Left lung (tissue), 1 donor: ENCODE results near the gene FAM98A.

- PRO-cap, result no peak
Measured at GRCh38 chr2:31558301-31558744, 22.4 kb downstream of the SRD5A2 start.

GRCh38 chr2:31879026-31880070, 131.5 kb downstream of the MEMO1 start:
- PRO-cap, result no peak

DNA sequence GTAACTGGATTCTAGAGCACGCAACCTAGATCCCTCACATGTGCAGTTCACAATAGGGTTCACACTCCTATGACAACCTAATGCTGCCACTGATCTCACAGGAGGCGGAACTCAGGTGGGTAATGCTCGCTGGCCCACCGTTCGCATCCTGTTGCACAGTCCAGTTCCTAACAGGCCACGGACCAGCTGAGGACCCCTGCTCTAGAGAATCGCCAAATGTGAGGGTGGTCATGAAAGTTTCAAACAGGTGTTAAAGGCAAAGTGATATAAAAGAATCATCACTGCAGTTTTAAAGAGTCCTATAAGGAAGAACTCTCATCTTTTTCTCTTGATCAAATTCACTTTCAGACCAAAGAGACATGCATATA, 106.3 kb downstream of the MEMO1 start:
- PRO-cap, result no peak

- PRO-cap, result no peak
Measured at GRCh38 chr2:32197616-32198040, 32.0 kb downstream of the SLC30A6 start.

DNA sequence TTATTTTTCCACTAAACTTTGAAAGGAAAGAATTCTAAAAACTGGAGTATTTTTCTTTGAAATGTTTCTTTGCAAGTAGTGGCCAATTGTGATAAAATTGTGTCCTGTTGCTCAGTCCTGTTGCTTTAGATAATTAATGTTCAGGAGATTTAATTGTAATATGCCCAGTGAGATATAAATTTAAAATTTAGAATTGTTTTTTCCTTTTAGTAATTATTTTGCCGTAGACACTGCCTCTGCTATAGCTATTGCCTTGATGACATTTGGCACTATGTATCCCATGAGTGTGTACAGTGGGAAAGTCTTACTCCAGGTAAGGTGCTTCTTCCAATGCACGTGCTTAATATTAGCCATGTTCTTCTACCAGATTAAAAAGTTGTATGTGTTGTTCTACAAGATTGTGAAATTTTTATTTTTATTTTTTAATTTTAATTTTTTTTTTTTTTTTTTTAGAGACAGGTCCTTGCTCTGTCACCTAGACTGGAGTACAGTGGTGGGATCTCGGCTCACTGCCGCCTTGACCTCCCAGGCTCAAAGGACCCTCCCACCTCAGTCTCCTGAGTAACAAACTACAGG, 38.8 kb downstream of the SLC30A6 start:
- PRO-cap, result no peak

- PRO-cap, result no peak
Measured at GRCh38 chr2:32401084-32401822, 44.4 kb downstream of the BIRC6 start.

- PRO-cap, result no peak
Measured at GRCh38 chr2:32931955-32932254, 14.8 kb upstream of the LTBP1 start.

GRCh38 chr2:33530182-33531284, 54.1 kb downstream of the RASGRP3 start:
- PRO-cap, result no peak

GRCh38 chr2:33599130-33600033, at the start of gene FAM98A:
Gene FAM98A (minus strand): TSS chr2:33599299.
- PRO-cap, result bidirectional peak, plus-strand start at chr2:33599571, minus-strand start at chr2:33599275

DNA sequence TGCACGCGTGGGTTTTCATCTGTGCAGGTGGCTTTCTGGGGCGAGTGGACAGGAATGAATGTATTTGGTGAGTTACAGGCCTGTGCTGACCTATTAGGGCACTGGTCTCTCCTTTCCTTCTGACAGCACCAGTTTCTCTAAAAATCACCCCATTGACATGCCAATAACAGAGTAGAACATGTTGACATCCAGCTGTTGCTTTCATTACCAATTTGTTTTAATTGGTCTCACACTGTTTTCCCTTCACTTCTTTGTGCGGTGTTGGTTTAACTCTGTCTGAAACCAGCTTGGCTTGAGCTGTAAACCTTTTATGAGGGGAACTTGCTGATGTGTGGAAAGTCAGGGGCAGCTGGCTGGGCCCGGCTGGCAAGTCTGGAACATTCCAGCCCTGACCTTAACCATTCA, 643.2 kb upstream of the FAM98A start:
- PRO-cap, result no peak

- PRO-cap, result no peak
Measured at GRCh38 chr2:36240477-36240890, 115.1 kb upstream of the CRIM1 start.

GRCh38 chr2:36253761-36254145, 101.8 kb upstream of the CRIM1 start:
- PRO-cap, result no peak

- PRO-cap, result no peak
Measured at GRCh38 chr2:36469568-36470037, 114.0 kb downstream of the CRIM1 start.

GRCh38 chr2:36530581-36531487, 67.1 kb downstream of the FEZ2 start:
- PRO-cap, result no peak

DNA sequence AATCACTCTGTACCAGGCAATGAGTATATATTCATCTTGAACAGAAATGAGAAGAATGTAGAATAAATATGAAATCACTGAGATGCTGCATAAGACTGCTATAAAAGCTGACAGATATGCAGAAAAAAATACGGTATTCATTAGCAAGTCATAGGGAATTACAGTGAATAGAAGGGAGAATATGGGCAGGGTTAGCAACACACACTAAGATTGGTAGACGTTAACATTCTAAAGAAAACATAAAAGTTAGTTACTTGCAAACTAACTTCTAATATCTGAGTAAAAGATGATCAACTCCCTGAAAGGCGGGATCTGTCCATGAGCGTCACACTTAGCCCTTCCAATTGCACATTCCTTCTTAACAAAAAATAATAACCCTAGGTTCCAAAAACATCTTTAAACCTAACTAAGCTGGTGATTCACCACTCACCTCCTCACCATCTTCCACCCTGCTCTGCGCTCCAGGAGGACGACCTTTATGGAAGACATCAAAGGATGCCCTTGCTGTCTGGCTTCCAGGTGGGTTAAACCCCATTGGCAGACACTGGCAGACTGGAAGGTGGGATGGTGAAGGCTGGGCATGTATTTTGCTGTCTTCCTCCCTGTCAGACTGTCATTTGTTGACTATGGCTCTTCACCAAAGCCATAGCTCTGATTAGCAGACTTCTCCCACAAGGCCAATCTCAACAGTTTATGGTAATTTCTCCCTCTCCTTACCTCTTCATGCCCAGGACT, 14.2 kb downstream of the FEZ2 start:
- PRO-cap, result no peak

DNA sequence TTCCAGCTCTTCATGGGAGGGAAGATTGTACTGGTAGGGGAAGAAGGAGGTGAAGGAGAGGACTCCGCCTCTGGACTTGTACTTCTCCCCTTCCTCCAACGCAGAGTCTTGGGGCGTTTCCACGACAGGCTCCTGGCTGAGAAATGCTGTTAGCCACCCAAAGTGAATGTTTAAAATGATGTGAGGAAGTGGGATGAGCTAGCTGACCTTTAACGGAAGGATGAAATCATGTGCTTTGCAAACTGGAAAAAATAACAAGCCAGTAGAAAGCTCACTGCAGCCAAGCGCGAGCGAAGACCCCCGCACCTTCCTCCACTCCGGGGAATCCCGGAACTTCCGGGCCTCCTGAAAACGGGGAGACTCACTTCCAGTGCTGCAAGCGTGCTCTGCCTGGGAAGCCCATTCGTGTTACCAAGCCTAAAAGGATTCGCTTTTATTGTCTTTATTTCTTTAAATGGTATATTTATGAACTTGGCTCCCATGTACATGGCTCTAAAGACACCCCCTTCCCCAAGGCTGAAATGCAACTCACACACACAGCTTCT, 85.8 kb downstream of the VIT start:
- PRO-cap, result unidirectional peak, minus-strand start at position 336 of the sequence

GRCh38 chr2:36800345-36801000, 104.0 kb downstream of the VIT start:
- PRO-cap, result no peak

DNA sequence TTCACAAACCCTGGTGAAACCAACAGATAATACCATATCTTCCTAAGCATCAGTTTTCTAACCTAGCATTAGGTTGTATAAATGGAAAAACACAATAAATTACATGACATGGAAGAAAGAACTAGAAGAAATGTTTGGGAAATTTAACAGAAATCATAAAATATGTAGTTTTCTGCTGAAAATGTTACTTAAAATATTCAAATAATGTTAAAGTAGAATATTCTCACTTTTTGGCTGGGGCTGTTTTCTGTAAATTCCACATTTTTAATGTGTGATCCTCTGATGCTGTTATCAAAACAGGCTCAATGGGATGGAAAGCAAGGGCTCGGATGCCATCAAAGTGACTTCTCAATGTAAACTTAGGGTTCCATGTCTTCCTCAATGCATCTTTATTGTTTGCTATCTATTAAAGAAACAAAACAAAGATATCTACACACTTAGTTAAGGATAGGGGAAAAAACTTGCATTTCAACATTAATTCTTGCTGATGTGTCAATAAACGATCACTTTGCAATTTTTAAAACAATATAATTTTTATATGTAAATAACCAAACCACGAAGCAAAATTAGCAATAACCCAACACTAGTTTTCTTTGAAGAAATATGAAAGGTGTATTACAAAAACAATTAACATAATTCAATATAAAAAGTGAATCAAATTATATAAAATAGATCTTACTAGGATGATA, 96.9 kb downstream of the STRN start:
- PRO-cap, result no peak

DNA sequence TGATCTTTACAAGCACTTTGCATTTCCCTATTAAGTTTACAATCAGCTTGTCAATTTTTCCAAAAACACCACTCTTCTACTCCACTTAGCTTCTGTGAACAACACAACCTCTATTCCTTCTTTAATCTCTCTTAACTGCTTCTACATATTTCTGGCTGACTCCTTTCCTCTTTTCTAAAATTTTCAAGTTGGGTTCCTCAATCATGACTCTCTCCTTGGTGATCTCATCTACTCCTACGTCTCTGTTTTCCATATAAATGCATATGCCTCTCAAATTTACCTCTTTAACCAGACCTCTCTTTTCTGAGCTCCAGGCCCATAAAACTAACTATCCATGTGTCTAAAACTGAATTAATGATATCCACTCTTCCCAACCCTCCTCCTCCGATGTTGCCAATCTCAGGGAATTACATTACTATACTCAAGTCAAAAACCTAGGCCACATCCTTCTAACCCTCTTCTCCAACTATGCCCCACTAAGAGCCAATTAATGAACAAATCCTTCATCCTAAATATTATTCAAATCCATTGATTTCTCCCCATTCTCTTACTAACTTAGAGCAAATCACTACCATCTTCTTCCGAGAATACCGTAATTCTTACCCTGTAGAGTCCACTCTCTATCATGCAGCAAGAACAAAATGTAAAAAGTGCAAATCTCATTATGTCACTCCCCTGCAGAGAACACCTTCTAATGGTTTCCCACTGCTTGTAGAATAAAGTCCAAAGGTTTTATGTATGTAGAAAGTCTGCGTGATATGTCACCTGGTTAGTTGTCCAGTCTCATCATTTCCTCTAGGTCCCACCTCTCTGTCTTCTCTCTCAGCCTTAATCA, 48.4 kb downstream of the HEATR5B start:
- PRO-cap, result no peak

DNA sequence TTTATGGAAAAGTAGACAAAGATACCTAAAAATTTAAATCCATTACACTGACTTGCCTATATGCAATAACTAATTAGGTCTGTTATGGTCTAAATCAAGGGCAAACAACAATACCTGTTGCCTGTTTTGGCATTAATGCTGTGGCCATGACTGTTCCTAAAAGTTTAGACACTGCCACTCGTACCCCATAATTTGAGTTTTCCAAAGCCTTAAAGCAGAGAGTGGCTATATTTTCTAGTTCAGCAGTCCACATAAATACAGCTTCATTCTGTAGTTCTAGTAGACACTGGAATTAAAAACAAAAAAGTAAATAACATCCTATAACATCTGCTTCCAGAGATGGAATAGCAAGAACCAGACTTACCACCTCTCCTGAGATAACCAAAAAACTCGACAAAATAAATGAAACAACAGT, 12.2 kb downstream of the HEATR5B start:
- PRO-cap, result no peak